HTERT-HM (cell line): Measurements from ENCODE around the genes CFAP299, HNRNPDL and ABRAXAS1.

DNA sequence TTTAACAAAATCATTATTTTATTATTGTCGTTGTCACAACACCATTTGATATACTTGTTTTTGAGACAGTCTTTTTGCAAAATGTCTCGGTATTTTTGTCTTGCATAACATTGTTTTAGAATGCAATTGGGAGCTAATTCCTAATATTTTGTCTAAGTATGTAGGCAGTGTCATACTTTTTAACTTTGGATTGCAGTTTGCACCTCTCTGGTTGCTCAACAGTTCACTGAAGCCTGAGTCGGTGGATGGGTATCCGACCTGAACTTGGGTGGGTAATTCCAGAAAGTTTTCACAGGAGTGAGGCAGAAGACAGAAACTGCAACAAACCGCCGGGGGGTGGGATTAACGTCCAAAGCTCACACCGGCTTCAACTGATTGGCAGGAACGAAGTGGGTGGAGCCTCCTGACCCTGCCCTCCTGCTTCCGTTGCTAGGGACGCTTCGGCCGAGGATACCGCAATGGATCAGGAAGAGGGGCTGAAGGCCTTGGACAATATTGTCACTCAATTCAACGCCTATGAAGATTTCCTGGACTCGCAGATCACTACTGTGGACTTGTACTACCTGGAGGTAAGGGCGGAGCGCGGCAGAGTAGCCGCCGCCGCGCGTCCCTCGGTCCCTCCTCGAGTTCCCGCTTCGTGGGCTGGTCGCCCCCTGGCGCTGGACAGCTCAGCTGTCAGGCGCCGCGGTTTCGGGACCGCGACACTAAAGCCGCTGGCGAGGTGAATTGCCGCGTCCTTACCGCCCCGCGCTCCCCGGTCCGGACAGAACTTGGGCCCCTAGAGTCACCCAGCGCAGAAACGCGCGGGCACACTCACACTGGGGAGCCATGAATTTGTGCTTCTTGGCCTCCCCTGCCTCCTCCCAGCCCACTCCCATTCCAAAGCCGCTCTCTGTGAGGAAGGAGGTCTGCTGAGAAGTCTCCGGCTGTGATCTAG lies at the start of gene CFAP299:
Gene CFAP299 (plus strand): TSS at position 420 of the 937 bp plus-strand sequence.
- RRBS = no CpG with 5 or more reads among the region's 51 CpGs

GRCh38 chr4:81032705-81033318 lies 2.3 kb downstream of the BMP3 start:
- RRBS = no CpG with 5 or more reads among the region's 2 CpGs

- RRBS = no CpG with 5 or more reads among the region's 17 CpGs
Measured at GRCh38 chr4:81215497-81216013, 533 bp upstream of the PRKG2 start.

DNA sequence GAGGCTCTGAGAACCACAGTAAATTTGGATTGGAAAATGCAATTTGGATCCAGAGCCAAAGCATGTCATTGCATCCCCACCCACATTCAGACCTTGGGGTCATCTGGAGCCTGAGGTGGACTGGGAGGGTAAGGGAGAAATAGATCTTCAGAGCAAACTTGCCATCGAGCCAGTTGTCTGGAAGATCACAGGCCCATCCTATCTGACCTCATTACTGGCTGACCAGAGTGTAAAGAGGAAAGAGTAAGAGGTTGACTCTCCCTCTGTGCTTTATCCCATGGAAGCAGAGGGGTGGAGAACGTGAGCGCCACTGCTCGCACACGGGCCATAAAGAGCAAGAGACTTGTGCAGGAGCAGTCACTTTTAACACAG lies 78.8 kb upstream of the RASGEF1B start:
- RRBS = no CpG with 5 or more reads among the region's 5 CpGs

DNA sequence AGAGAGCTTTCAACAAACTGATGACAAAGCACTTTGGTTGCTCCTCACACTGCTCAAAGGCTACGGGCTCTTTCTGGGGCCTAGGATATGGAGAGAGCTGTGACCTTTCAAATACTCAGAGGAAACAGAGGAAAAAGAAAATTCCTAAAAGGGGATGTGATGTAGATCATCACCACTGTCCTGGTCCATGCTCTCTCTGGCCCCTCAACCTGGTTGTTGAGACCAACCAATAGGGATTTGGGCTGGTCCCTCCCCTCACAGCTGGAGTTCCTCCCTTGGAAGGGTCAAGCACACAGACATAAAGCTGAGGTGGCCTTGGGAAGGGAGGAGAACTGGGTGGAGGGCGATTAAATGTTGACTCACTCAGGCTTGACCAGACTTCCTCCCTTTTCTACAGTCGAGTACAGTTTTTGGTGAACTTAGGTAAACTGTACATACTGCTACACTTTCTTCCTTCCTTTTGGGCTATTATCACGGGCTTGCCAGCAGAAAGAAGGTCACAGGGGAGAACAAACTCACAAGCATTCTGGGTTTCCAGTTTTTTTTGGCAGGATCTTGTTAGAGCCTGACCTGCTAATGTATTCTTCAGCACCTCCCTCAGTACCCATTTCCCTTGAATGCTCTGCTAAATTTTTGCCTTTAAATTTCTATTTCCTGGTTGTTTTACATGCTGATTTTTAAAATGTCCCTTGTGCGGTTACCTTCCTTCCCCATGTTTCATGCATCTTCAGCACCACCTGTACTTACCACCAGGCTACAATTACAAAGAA lies 135.1 kb upstream of the RASGEF1B start:
- RRBS = no CpG with 5 or more reads among the region's 5 CpGs

GRCh38 chr4:81628477-81628948 lies 156.8 kb upstream of the RASGEF1B start:
- RRBS = no CpG with 5 or more reads among the region's 3 CpGs

GRCh38 chr4:81724882-81725379 lies 253.2 kb upstream of the RASGEF1B start:
- RRBS = no CpG with 5 or more reads among the region's 2 CpGs

DNA sequence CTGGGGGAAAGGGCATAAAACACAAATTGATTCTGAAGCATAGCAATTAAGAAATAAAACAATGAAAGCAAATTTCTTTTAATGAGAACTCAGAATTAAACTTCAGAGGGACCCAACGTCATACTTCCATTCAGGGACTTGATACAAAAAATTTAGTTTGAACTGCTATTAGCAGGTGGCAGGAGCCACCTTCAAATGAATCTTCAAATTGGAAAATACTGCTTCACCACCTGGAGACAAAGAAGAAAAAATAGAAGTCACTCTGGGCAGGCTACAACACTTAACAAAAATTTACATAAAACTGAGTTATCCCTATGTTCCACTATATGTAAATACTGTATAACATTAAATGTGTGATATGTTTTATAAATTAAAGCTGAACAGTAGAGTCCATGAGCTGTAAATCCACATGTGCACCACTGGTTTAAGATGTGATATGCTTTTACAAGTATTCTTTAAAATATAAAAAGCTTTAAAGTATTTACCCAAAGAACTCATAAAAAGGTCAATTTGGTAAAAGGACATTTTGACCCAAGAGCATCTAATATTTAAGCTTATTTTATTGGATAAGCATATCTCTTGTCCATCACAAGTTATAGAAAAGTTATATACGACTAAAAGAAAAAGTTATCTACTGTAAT lies 19.7 kb downstream of the HNRNPD start:
- RRBS = no CpG with 5 or more reads among the region's 2 CpGs

DNA sequence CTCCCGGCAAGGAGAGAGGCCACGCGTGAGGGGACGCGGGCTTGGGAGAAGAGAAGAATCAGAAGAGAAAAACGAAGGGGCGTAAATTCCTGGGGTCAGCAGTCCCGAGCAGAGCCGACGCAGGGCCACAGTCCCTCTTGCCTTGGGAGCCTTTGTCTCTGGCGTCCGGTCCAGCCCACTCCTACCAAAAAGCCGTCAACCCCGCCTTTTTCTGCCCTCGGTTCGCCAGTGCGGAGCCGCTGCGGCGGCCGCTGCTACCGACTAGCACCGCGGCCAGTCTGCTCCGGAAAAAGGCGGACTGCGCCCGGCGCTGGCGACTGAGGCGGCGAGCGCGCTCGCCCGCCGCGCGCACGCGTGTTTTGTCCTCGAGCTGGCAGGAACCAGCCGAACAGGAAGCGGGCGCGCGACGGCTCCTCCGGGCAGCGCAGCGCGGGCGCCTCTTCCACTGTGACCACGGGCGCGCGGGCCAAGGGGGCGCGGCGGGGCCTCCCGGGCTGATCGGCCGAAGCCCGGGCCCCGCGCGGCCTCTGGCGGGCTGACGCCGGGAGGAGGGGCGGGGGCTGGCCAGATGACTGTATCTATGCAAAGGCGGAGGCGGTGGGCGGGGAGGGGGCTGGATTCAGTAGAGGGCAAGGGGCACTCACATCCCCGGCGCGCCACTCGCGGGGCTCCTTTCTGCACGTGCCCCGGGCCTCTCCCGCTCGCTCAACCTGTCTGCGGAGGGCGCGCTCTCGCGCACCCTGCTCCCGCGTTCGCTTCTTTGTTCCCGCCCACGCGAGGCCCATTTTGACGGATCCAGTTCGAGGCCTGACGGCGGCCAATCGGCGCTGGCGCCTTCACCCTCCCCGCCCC lies at the start of gene HNRNPDL:
Gene HNRNPDL (minus strand): TSS at position 765 of the 852 bp plus-strand sequence.
- RRBS = 1% methylated on average over 41 of the region's 102 CpGs

- RRBS = no CpG with 5 or more reads among the region's 2 CpGs
Measured at GRCh38 chr4:82469793-82470360, 39.5 kb downstream of the ENOPH1 start.

DNA sequence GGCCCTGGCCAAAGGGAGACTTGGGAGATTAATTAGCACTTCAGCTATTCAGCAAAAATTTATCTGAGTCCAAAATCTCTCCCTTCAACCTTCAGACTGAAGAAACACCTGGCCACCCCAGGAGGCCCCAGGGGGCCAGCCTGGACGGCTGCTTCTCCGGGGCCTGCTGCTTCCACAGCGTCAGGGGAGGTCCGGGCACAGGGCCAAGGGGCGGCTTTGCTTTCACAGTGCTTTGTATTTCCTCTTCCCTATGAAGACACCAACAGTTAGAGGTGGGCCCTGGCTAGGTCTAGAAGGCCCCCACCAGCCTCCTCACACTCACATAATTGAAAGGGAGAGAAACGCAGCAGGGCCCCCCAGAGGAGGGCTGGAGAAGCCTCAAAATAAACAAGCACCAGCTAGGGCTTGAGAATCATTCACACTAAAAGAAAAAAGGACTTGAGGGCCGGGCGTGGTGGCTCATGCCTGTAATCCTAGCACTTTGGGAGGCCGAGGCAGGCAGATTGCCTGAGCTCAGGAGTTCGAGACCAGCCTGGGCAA lies 17.8 kb downstream of the SCD5 start:
- RRBS = no CpG with 5 or more reads among the region's 10 CpGs

DNA sequence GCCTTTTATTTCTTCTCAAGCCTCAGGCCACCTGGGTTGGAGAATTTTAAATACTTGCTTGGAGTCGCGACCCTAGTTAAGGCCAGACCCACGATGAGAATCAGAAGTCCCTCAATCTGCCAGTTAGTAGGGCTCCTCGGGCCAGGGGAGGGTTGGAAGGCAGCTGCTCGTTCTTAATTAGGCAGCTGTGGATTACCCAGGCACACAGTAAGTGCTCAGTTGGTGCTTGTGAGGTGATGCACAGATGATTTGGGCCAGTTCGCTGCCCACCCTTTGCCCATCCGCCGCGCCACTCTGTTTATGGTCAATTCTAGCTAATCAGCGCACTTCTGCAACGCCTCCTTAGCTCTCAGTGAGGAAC lies 575 bp upstream of the SCD5 start:
- RRBS = no CpG with 5 or more reads among the region's 11 CpGs

GRCh38 chr4:82885944-82886625 lies 4.9 kb downstream of the SEC31A start:
- RRBS = no CpG with 5 or more reads among the region's 2 CpGs

DNA sequence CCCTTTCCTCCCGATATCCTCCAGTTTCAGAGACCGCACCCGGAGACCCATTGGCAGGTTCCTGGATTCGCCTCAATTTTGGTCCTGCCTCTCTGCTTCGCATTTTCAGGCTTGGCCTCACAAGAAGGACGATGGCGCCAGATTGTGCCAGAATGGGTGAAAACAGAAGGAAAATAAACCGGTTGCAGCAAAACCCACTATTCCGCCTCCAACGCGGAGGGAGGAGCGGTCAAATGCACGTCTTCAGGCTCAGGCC lies 274 bp upstream of the THAP9 start:
- RRBS = 16% methylated on average over 4 of the region's 13 CpGs

GRCh38 chr4:83011832-83012593 lies 1.4 kb upstream of the LIN54 start:
- RRBS = 2% methylated on average over 6 of the region's 37 CpGs

DNA sequence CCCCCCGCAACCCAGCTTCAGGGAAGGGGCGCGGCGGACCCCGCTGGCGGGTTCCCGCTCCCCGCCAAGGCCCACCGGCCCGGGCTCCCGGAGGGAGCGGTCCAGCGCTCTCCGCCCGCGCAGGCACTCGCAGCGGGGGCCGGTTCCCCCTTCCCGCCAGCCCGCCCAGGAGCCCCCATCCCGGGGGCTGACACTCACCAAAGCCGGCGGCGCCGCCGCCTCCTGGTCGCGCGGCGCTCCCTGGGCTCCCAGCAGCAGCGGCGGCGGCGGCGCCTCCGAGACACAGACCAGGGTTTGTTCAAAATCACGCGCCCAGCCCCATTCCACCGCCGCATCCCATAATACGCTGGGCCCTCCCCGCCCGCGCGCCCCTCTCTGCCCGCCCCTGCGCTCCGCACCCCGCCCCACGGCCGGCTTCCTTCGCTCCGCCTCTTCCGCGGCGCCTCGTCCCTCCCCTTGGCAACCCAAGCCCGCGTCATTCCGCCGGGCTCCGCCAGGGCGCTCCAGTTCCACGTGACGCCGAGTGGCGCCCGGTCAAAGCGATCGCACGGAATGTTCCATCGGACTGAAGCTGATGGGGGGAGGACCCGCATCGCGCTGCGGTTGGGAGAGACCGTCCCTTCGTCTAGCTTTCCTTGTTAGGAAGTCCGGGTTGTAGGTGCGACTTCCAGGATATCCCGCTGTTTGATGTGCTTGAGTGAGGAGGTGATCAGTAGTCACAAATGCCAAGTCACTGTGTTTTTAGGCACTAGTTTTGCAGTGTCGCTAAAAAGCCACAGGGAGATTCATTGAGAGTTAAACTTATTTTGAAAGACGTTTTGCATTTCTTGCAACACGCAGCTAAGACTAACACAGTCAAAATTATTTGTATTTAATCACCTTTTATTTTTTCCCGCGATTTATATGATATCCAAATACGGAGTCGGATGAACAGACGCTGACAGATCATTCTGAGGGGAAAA lies 2.3 kb upstream of the LIN54 start:
- RRBS = 1% methylated on average over 37 of the region's 90 CpGs

DNA sequence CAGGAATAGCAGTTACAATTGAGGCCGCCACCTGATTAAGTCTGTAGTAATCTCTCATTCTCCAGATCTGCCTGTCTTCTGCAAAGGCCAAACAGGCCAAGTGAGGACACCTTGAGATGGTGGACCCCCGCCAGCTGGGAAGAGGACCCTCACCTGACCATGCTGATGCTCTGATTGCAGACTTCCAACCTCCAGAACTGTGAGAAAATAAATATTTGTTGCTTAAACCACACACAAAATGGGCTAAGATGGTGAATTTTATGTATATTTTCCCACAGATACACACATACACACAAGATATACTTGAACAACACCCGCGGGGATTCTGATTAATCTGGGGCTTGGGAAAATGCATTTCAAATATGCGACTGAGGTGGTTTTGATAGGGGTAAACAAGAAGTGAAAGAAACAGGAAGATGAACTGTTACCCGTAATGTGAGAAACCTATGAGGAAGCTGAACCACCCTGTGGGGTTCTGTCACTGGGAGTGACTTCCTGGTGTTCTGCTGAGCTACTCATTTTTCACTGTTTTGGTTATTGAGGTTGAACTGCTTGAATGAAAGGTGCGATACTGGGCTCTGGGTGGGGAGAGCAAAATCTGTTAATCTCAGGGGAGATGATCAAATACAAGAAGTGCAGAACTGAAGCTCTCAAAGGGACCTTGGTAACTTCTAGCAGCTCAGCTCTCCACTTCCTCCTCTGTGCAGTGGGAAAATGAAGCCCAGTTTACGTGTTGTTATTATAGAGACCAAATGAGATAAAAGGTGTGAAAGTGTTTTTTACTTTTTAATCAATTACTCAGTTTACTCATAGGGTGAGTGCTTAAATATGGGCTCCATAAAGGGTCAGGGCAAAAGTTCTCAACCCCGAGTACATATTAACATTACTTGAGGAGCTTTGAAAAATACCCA lies 67.0 kb downstream of the COQ2 start:
- RRBS = no CpG with 5 or more reads among the region's 9 CpGs

DNA sequence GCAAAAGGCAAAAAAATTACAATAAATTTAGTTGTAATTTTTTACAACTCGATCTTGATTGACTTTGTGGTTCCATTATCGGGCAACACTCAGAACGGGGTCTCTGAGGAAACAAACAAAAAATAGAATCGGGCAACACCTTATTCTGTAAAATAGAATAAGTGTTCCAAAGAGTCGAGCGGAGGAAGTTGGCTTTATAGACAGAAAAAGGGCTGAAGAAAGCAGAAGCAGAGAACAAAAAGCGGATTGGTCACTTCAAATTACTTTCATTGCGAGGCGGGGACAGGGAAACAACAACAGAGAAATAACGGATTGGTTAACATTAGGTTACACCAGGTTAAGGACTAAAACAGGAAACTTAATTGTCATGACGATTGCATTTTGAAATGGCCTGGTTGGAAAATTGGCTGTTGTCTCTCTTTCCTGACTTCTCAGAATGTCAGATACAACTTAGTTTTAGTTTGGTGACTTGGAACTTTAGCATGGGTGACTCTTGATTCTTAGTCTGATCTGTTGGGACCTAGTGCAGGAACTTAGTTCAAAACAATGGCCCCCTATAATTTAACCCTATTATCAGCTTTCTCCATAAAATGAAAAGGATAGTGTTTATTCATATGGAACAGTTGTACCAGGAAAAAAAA lies 489 bp upstream of the COQ2 start:
- RRBS = no CpG with 5 or more reads among the region's 11 CpGs

DNA sequence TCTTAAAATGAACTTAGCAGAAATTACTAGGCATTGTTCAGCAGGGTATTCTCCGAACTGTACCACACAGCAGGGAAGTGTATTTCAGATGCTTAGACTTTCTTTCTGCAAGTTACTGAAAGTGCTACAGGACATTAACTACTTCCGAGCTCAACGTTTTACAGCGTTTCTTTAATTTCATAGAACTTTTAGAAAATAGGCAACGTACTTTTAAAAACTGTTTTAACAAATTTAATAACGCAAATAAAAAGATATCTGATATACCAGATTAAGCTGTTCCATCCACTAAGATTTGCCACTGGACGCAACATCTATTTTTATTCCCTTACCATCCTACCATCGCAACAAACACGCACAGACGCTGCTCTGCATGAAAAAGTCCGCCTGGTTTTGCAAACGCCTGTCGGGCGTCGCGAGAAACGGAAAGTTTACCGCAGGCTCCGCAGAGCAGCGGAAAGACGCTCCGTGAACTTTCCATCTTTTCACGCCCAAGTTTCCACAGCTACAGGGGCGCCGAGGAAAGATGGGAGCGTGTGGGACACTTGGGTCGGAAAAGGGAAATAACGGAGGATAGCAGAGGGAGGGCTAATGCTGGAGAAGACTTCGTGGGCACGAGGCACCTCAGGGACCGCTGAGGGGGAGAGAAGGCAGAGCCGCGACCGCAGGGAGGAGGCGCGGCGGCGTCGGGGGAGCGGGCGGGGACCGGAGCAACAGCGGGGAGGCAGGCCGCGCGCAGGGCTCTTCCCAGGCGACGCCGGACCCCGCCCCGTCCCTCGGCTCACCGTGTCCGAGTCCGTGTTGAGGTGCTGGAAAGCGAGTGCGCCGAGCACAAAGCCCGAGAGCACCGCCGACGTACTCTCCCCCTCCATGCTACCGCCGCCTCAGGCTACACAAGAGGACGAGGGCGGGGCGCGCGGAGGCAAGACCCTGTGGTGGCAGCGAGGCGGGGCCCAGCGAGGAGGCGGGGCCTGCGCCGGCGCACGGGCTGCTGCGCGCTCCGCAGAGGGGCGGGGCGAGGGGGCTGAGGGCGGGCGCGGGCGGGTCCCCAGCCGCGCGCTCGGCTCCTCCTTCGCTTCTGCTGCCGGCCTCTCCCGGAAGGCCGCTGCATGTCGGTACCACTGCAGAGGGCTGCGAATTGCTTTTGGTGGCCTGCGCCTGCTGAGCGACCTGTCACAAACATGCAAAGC lies at the start of gene ABRAXAS1:
Gene ABRAXAS1 (minus strand): TSS at position 897 of the 1,187 bp plus-strand sequence.
- RRBS = 1% methylated on average over 14 of the region's 98 CpGs

- RRBS = no CpG with 5 or more reads among the region's 3 CpGs
Measured at GRCh38 chr4:83504402-83504757, 19.5 kb upstream of the ABRAXAS1 start.